ENCODE data around the gene TBC1D5.

DNA sequence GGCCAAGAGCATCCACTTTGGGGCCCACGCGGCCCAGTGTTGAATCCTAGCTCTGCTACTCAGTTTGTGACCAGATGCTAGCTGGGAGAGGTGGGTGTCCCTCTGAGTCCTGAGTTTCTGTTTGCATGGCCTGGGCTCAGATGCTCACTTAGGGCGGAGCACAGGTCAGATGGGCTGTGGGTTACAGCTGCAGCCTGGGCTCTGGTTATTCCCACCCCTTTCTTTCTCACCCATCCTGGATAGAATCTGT, 44.9 kb upstream of the PLCL2 start:
- PRO-cap = no peak

- PRO-cap = no peak
Observed at GRCh38 chr3:16897482-16897807, 12.7 kb downstream of the PLCL2 start.

- PRO-cap = no peak
Observed at GRCh38 chr3:16898862-16899563, 14.3 kb downstream of the PLCL2 start.

DNA sequence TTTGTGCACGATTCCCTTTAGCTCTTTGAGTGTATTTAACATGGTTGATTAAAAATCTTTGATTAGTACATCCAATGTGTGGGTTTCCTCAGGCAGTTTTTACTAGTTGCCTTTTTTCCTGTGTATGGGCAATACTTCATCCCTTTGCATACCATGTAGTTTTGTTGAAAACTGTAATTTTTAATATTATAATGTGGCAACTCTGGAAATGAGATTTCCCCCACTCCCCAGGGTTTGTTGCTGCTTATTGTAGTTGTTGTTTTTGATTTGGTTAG, 39.2 kb downstream of the PLCL2 start:
- PRO-cap = no peak

DNA sequence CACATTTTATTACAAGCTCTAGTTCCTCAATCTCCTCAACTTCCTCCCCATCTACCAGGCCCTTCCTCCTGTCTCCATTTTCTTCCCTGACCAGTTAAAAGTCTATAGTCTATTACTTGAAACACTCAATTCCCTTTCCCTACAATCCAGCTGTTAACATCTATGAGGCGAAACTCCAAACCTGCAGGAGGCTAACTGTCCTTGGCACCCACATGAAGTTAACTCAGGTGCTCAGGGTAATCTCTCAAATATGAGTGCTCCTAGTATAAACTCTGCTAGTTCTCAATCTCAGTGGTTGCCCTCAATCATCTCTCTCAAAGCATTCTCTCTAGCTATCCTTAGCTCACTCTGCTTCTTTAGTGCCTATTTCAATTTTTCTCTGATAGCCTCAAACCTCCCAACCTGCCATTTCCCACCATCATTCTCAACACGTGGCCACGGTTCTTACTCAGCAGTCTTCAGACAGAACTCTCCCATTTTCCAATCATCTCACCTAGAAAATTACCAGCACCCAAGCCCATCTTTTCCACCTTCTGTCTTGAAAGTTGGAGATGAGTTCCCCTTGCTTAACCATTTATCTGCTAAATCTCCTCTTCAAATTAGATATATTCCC, 412.2 kb downstream of the TBC1D5 start:
- PRO-cap = no peak

- PRO-cap = no peak
Observed at GRCh38 chr3:17693231-17693872, 49.1 kb downstream of the TBC1D5 start.

- PRO-cap = no peak
Observed at GRCh38 chr3:17740607-17741277, 1.7 kb downstream of the TBC1D5 start.

- PRO-cap = bidirectional peak, plus-strand start at chr3:17742952, minus-strand start at chr3:17742628
Observed at GRCh38 chr3:17742510-17743227, at the start of gene TBC1D5. TBC1D5 (minus strand) TSS chr3:17742631.

GRCh38 chr3:18396894-18397185, 28.3 kb downstream of the SATB1 start:
- PRO-cap = no peak

DNA sequence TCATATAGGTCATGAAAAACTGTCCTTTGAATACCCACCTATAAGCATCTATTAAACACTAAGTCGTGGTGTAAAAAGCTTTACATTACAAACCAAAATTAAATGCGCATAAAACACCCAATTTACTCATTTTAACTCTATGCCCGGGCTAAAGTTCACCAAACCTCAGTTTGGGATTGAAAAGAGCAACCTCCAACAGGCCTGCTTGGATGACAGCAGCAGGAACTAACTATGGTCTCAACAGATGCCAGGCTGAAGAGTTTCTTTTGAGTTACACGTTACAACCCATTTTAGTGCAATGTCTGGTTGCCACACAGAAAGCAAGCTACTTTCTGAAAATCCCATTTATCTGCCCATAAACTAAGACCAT, 2.2 kb downstream of the SATB1 start:
- PRO-cap = no peak

DNA sequence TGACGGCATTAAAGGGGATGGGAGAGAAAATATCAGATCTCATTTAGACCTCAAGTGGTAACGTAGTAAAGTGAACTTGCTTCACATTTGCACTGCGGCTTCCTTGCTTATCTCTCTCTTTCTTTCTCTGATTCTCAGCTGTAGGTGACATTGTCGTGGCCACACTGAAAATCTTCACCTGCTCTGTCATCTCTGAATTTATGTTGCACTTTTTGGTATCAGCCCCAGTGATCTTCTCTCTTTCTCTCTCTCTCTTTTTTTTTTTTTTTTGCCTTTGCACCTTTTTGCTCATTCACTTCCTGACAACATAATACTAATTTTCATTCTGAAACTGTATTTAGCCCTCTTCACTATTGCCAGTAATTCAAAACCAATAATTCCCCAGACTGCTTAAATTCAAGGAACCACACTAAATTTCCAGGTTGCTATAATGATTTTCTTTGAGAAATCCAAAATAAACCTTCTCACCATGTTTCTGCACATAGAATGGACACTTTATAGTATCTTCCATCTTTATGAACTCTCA, 254.2 kb upstream of the SATB1 start:
- PRO-cap = no peak

GRCh38 chr3:18694156-18694532, 269.0 kb upstream of the SATB1 start:
- PRO-cap = no peak

DNA sequence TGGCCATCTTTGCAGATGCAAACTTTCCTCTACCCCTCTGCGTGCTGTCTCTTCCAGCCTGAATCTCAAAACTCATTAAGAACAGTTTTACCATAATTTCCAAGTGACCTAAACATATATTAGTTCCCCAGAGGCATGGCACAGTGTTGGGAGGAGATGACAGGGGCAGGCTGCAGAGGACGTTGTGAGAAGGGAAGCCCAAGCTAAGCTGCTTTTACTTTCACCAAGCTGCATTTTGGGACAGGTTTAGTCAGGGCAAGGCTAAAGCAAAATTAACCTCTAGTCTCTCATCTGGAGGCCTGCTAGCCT, 318.6 kb upstream of the SATB1 start:
- PRO-cap = no peak

- PRO-cap = no peak
Observed at GRCh38 chr3:19945250-19946413, 1.3 kb upstream of the RAB5A start.

DNA sequence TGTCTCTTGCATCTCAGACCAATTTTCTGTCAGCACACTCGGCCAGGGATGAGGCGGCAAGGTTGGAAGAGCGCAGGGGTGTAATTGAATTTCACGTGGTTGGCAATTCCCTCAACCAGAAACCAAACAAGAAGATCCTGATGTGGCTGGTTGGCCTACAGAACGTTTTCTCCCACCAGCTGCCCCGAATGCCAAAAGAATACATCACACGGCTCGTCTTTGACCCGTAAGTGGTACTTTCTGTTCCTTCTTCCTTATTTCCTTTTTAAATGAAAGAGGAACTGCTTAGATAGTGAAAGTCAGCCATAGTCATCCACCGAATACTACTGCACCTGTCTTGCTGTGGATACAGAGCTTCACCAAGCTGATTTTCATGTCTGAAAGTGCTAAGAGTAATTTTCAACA, 60.1 kb downstream of the SGO1 start:
- PRO-cap = bidirectional peak, plus-strand start at position 286 of the sequence, minus-strand start at position 232 of the sequence

DNA sequence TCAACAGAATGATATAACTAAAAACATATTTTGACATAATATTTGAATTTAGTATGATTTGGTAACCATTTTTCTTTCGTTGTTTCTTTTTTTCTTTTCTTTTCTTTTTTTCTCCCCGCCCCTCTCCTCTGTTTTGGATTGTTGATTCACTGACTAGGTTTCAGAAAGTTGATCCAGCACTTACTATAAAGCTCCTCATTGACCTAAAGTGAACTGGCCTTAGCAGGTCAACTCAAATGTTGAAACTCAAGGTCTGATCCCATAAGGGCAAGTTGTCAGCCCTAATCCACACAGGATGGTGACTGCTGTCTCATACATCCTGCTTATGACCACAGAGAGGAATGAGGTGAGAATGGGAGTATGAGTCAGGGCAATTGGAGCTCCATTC, 78.9 kb downstream of the ZNF385D start:
- PRO-cap = no peak

DNA sequence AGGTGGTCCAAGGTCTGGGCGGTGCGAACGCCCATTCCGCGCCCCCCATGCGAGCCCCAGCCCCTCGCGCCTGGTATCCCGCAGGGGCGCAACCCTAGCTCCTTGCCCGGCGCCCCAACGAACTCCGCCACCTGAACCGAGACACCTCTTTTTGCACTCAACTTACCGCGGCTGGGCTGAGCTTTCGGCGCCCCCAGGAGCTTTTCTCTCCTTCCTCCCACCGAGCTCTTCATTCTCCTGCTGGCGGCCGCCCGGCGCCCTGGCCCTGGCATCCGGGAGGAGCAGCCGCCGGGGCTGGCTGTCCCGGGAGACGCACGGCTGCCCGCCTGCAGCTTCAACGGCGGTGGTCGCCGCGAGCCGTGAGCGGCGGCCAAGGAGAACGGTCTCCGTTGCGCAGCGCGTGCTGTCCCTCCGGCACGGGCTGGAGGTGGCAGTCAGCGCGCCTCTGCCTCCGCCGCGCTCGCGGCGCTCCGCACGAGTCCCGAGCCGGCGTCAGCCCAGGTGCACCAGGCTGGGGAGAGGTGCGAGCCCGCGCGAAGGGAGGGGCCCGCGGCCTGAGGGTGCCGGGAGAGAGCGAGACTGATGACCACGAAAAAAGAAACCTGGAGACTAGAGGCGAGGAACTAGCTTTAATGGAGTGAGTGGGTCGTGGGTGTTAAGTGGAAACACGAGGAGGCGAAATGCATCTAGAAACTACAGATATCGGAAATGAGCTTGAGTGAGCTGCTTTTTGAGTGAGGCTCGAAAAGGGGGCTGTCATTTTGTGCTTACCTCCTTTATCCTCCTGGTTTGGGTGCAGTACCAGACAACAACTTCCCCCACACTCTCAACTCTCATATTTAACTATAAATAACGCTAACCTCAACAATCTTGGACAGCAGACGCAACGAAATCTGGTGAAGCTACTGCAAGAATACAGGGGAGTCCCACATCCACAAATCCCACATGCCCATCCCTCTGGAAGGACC, 621.6 kb upstream of the ZNF385D start:
- PRO-cap = no peak

GRCh38 chr3:22991555-22991754, 211.7 kb upstream of the UBE2E2 start:
- PRO-cap = no peak

DNA sequence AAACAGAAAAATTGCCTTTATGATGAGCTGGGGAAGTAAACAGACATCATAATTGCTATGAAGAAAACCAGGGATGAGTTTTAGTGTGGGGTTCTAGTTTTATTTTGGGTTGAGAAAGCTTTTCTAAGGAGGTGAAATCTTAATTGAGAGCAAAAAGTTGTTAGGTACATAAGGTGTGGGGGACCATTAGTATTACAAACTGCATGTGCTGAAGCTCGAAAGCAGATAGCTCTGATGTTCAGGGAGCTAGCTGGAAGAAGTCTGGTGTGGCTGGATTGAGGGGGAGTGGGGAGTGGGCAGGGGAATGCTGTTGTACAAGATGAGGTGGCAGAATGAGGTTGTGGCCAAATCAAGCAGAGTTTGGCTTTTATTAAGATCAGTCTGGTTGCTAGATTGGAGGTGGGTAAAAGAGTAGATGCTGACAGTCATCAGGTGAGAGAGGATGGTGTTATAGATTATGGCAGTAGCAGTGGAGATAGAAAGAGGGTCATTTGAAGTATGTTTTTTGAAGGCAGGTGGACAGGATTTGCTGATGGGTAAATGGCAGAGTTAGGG, 32.1 kb downstream of the UBE2E2 start:
- PRO-cap = no peak

DNA sequence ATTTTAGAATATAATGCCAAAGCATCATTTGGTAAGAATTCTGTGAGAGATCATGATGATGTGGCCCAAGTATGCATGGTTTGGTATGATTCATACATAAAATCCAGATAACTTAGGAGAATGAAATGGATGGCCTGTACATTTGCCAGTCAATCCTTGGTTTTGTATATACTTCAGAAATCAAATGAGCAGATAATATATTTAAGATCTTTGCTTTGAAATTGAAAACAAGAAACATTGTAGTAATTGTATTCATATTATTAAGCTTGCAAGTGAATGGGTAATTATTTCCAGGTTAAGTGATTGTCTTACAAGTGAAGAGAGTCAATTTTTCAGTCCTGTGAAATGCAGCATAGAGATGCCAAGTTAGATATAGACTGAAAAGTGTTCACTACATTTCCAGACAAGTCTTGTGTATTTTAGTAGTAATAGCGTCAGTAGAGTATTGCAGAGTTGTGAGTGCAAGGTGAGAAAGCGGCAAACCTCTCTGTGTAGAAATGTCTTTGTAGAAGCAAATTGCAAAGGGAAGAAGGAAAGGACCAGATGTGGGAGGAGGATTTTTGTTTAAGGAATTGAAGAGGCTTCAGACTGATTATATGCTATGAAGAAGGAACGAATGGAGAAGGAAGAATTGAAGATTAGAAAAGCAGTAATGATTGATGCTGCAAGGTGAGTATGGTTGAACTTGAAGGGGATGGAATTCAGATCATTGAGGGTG, 61.6 kb downstream of the UBE2E2 start:
- PRO-cap = no peak